HT1080 (cell line): ENCODE data around the genes H2AC25 and RAB4A.

GRCh38 chr1:228456970-228458237 lies at the start of gene H2AC25:
Gene H2AC25, minus strand, starts transcription at chr1:228457873.
RAMPAGE:
- cytosol, long total RNA: start-site peak on the minus strand at chr1:228457866-228457876, 968 and 1,031 reads in 2 replicates; start-site peak on the plus strand at chr1:228458103-228458114, 820 and 454 reads in 2 replicates
- long total RNA: start-site peak on the minus strand at chr1:228457867-228457874, 1,133 reads; start-site peak on the plus strand at chr1:228458108-228458115, 167 reads
- nucleus, long total RNA: start-site peak on the plus strand at chr1:228458103-228458115, 130 and 88 reads in 2 replicates

DNA sequence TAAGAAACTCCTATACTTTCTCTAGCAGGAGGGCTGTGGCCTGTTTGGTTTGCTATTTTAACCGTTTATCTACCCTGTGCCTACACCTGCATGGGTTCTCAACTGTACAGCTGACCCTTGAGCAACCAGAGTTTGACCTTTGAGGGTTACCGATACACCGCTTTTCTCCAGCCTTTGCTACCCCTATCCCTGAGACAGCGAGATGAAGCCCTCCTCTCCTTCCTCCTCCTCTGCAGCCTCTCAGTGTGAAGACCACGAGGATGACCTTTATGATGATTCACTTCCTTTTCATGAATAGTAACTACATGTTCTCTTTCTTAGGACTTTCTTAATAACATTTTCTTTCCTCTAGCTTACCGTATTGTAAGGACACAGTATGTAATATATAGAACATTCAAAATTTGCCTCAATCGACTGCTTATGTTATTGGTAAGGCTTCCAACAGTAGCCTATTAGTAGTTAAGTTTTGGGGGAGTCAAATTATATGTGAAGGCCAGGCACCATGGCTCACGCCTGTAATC lies 14.5 kb upstream of the RNF187 start:
RAMPAGE:
- cytosol, long total RNA: no peak
- long total RNA: no peak
- nucleus, long total RNA: no peak

DNA sequence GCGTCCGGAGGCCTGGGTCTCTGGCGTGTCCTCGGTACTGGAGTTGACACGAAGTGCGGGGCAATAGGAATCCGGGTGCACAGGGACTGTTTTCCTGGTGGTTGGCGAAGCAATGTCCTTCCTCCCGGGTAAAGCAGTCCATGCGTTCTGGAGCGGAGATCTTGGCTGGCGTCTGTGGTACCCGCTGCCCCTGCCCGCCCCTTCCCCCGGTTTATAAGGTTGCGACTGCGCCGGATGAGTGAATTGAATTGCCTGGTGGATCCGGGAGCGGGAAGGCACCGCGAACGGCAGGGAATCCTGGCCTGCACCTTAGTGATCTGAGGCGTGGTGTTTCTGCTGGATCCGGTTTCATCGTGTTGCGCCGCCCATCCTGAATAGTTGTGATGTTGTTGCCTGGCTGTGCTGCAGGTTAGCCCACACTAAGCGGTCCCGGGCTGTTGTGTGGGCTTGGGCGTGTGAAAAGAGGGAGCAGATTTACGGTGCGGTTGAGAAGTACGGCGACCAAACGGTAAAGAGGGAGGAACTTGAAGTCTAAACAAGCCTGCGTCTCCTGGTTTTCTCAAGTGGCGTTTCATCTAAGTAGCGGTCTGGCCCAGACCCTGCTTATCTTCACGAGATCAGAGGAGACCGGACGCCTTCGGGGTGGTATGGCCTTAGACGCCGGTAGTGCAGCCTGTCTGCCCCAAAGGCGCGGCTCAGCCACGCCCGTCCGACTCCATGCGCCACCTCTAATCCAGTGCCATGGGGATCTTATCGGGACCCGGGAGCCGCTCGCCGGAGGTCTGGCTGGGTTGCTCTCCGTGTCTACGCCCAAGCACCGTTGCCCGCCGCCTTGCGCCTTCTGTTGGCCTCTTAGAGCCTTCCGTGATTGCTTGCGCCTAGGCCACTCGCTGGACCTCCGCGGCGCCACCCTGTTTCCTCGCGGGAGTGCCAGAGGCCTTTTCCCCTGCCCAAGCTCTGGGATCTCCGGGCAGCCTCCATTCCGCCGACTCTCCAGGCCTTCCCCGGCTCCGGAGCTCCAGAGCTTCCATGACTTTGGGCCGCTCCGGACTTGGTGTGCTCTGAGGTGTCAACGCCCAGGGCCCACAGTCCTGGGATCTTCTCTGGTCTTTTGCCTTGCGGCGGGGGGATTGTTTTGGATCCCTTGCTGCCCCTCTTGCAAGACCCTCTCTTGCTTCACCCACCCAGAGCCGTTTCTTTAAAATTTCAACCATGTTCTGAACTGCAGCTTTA lies 87.5 kb upstream of the RHOU start:
RAMPAGE:
- cytosol, long total RNA: no peak
- long total RNA: no peak
- nucleus, long total RNA: no peak

RAMPAGE:
- cytosol, long total RNA: no peak
- long total RNA: no peak
- nucleus, long total RNA: no peak
Observed at GRCh38 chr1:228681107-228681586, 54.1 kb upstream of the RHOU start.

DNA sequence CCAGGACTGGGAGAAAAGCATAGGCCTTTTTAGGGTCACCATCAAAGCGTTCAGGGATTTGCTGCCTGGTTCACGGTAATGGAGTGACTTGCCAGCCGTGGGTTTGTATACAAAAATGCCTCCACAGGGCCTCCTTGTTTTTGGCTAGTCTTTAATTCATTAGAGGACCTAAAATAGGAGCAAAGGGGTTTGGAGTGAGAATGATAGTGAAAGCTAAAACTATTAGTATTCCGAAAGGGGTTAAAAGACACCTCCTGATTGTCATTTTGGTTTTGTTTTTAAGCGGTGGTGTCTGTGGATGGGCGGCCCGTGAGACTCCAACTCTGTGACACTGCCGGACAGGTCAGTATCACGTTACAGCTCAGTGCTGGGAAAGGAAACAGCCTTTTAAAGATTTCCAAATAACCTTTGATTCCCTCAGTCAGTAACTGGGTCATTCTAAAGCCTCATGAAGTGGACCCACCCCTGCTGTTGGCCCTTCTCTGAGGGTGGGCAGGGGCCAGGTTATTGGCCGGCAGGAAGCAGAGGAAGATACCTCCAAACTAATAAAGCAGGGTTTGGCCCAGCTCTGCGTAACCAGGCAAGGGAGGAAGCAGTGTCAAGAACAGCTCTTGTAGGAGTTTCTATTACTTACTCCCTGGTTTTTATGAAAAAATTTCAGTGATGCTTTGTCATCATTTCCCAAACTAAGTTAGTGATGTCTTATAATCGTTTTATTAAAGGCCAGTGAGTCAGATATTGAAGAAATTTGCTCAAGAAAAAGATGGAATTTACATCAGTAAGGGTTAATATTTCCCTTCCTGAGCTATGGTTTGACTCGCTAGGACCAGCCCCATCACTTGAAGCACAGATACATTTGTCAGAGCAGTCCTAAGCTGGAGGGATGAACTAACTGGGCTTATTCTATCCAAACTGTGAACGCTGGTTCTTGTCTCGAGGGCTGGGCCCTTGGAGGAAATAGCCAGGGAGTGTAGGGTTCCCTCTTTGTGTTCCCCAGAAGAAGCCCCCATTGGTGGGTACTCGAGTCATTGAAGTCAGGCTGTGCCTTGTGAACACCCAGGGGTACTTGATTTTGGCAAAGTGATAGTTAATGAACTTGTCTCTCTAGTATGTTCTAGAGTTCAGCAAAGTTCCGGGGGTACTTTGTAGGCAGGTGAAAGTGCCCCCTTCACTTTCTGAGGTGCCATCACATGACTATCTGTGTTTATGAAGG lies 2.5 kb downstream of the RHOU start:
RAMPAGE:
- cytosol, long total RNA: no peak
- long total RNA: no peak
- nucleus, long total RNA: no peak

DNA sequence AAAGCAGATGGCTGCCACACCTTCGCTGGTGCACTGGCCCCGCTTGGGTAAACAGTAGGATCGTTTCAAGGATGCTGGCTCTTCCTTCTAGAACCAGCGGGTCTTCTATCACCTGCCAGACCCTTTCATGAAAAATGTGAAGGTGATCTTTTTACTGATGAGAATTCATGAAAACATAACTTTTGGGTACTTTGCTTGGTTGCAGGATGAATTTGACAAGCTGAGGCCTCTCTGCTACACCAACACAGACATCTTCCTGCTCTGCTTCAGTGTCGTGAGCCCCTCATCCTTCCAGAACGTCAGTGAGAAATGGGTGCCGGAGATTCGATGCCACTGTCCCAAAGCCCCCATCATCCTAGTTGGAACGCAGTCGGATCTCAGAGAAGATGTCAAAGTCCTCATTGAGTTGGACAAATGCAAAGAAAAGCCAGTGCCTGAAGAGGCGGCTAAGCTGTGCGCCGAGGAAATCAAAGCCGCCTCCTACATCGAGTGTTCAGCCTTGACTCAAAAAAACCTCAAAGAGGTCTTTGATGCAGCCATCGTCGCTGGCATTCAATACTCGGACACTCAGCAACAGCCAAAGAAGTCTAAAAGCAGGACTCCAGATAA lies 7.9 kb downstream of the RHOU start:
RAMPAGE:
- cytosol, long total RNA: no peak
- long total RNA: no peak
- nucleus, long total RNA: no peak

RAMPAGE:
- cytosol, long total RNA: no peak
- long total RNA: no peak
- nucleus, long total RNA: no peak
Observed at GRCh38 chr1:228810055-228810774, 74.9 kb downstream of the RHOU start.

DNA sequence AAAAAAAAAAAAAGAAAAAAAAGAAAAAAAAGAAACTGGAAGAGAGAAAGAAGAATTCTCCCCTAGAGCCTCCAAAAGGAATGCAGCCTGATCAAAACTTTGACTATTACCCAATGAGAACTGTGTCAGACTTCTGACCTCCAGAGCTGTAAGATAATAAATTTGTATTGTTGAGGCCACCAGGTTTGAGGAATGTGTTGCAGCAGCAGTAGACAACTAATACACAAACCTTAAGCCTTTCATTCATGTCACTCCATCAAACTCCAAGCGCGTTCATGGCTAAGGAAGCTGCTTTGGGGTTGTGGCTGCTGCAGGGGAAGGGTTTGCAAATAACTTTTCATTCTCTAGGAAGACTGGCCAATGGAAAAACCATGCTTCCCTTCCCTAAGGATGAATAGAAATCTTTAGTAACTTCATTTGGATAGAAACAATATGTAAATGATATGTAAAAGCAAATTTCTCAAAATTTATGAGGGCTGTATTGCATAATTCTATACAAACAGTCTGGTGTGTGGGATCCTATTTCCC lies 170.4 kb downstream of the RHOU start:
RAMPAGE:
- cytosol, long total RNA: no peak
- long total RNA: no peak
- nucleus, long total RNA: no peak

RAMPAGE:
- cytosol, long total RNA: no peak
- long total RNA: no peak
- nucleus, long total RNA: no peak
Observed at GRCh38 chr1:228920422-228920877, 185.2 kb downstream of the RHOU start.

DNA sequence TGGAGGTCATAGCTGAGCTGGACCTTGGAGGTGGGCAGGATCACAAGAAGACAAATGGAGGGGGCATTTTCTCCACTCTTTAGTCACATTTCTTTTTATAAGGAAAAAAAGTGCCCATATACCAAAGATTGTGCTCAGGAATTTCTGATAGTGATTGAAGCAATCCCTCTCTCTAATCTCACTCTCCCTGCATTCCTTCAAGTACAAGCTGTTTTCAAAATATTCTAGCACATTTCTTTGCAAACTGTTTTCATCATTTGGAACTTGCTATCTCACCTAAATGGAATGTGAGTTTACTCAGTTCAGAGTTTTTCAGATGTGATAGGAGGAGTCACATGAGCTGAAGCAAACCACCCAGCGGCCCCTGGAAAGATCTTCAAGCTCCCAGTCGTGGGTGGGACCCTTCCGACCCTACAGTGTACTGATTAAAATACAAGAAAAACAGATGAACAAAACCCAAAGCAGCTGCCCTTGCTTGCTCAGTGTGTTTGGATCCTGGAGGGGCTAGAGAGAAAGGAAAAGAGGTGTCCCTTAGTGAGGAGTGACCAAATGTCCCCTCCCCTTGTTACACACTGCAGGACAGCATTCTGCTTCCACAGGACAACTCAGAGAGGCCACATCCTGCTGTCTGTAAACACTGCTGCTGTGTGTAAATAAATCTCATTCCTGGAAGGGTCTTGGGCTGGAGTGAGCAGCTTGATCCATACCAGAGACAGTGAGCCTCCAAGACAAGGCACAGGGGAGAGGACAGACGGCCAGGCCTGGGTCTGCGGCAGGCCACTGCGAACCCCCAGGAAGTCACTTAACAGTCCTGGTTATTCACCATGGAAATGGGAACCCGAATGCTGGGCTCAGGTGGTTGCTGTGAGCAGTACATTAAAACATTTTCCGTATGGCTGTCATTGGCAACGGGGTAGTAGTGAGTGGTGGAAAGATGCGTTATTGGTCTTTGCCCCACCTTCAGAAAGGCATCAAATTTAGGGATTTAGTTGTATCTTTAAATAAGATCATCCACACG lies 229.1 kb downstream of the RHOU start:
RAMPAGE:
- cytosol, long total RNA: no peak
- long total RNA: no peak
- nucleus, long total RNA: no peak

DNA sequence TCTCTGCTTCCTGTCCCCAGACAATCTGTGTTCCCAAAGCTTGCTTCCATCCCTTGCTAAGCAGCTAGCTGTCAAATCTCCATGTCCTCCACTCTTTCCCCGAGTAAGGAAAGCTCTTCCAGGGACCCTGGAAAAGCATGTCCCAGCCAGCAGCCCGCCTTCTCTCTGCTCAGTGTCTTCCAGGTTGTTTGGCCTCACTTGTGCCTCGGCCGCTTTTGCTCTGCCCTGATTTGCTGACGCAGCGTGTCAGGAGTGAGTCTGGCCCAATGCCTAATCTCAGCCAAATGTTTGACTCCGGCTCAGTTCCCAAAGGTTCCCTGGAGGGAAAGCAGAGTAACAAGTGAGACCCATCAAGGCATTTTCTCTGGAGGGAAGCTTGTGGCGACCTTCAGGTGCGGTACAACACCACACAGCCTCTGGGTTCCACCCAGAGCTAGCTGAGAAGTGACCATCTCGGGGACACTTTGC lies 243.4 kb downstream of the RHOU start:
RAMPAGE:
- cytosol, long total RNA: no peak
- long total RNA: no peak
- nucleus, long total RNA: no peak

GRCh38 chr1:229109321-229109804 lies 161.5 kb upstream of the RAB4A start:
RAMPAGE:
- cytosol, long total RNA: no peak
- long total RNA: no peak
- nucleus, long total RNA: no peak

RAMPAGE:
- cytosol, long total RNA: no peak
- long total RNA: no peak
- nucleus, long total RNA: no peak
Observed at GRCh38 chr1:229183661-229184659, 87.0 kb upstream of the RAB4A start.

DNA sequence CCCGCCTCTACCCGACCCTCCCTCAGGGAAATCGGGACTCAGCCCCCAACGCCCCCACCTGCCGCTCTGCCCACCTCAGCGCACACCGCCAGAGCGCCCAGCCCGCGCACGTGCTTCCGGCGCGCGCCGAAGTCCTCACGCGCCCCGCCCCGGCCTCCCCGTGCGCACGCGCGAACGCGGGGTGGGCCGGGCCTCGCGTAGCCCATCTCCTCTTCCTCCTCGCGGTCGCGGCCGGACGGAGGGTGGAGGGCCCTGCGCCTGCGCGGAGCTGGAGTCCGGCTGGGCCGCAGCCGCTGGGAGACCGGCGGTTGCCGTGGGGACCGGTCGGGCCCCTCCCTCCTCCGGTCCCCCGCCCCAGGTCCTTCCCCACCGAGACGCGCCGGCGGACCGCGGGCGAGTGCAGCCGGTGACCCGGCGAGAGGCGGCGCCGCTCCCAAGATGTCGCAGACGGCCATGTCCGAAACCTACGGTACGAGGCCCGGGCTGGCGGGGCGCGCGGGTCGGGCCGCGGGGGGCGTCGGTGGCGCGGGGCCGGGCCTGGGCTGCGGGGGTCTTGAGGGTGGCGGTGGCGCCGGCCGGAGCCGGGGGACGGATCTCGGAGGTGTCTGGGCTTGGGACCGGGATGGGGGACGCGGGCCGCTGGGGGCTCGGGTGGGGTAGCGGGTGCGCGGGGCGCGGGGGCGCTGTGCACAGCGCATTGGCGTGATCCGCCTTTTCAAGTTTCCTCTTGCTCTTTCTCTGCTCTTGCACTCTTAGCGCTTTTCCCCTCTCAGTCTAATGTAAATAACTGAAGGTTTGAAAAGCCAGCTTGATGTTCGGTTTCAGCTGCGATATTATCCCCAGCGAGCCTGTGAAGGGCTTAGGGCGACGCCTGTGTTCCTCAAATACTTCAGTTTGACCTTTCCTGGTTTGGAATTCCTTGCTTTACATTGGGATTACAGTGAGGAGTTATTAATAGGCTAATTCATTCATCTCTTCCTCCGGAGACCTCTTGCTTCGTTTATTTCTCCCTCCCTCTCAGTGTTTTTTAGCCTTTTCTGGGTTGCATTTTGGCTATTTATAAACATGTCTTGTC lies at the start of gene RAB4A:
Gene RAB4A (plus strand): TSS at position 210 of the 1,075 bp plus-strand sequence.
RAMPAGE:
- cytosol, long total RNA: no peak
- long total RNA: no peak
- nucleus, long total RNA: no peak

RAMPAGE:
- cytosol, long total RNA: no peak
- long total RNA: no peak
- nucleus, long total RNA: no peak
Observed at GRCh38 chr1:229370375-229371069, 27.7 kb upstream of the CCSAP start.

DNA sequence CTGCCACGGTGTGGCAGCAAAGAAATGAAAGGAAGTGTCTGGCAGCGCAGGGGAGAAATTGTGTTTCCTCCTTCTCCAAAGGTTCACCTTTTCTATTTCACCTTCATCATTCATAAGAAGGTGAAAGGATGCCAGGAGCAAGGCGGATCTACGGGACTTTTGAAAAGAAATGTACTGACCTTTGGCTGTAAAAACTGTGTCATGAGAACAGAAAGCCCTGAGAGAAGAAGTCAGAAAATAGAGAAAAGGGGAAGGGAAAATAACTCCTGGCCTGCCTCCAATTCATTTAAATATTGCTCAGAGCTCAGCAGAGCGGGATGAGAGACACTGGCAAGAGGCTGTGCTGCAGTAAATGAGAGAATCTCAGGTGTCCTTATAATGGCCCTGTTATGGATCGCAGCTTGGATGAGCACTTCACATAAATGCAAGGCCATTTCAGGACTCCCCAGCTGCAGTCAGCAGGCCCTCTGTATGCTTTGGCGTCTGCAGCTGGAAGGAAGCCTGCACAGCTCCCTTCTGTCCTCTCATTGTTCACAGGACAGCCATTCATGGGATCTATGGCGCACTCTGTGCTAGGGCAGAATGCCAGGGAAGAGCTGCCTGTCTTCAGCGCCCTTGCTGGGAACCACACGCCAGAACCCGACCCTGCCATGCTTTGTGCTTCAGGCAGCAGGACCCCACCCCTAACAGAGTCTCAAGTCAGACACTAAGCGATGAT lies 20.5 kb upstream of the ABCB10 start:
RAMPAGE:
- cytosol, long total RNA: no peak
- long total RNA: no peak
- nucleus, long total RNA: no peak

DNA sequence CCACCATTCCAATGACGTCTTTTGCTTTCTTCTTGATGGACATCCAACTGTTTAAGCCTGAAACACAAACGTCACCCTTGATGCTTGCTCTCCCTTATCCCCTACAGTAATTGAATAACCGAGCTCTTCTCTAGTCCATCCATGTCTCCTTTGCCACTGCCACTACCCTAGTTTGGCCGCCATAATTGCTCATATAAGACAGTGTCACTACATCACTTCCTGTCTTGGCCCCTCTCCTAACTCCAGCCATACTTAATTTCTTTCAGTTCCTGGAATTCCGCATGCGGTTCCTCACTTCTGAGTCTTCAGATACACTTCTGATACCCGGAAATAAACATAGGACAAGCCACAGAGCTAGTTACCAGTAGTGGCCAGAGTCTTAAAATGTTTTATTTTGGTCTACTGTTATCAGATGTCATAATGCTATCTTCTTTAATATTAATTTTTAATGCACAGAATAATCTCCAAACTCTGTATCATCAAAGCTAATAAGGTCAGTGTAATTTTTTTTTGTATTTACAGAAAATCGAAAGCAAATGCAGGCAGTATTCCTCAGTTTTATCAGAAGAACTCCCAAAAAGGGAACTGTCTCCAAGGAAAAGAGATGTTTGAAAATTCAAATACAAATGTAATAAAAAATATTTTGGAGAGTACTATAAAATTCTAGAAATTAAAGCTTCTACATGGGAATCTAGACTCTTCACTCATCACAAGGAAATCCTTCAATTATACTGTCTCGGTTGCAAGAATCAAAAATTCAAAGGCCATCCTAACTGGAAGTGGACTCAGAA lies 25.3 kb downstream of the TAF5L start:
RAMPAGE:
- cytosol, long total RNA: no peak
- long total RNA: no peak
- nucleus, long total RNA: no peak

GRCh38 chr1:229715963-229716470 lies 90.0 kb downstream of the URB2 start:
RAMPAGE:
- cytosol, long total RNA: no peak
- long total RNA: no peak
- nucleus, long total RNA: no peak

GRCh38 chr1:230070365-230070966 lies 3.4 kb downstream of the GALNT2 start:
RAMPAGE:
- cytosol, long total RNA: no peak
- long total RNA: no peak
- nucleus, long total RNA: no peak

GRCh38 chr1:230082584-230083347 lies 15.7 kb downstream of the GALNT2 start:
RAMPAGE:
- cytosol, long total RNA: no peak
- long total RNA: no peak
- nucleus, long total RNA: no peak